Bronchial epithelial cell (primary cell): ENCODE measurements around a stretch of chr22.

GRCh38 chr22:38614394-38615167 lies 41.6 kb downstream of the FAM227A start:
- RRBS, 2 experiments, result no CpG with 5 or more reads among the region's 7 CpGs

DNA sequence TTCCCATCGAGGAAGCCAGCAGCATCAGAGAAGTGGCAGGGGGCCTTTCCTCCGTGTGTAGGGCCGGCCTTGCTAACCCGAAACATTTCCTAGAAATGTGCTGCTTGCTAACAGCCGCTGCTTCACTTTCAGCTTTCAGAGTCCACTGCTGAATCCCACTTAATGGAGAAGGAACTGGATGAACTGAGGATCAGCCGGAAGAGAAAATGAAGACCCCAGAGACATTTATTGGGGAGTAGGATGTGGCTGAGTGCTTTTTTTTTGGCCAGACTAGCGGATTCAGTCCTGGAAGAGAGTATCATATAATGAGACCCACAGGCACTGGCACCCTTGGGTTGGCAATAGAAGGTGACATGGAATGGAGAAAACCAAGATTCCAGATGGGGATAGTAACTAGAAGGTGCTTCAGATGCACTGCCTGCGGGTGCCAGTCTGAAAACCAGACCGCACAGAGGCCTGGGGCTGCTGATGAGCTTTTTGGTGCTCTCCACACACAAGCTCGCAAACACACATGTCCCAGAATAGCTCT lies 8.7 kb upstream of the TOMM22 start:
- RRBS, 2 experiments, result no CpG with 5 or more reads among the region's 10 CpGs

DNA sequence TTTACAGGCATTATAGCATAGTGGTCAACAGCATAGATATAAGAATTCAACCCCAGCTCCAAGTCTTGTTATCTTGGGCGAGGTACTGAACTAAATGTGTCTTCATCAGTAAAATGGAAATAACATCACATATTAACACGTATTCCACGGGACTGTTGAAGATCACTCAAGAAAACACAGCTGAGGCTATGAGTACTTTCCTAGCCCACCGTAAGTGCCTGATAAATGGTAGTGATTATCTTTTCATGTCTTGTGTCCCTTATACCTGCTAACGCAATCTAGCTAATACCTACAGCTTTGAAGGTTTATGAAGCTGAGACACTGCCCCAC lies 1.4 kb downstream of the JOSD1 start:
- RRBS, 2 experiments, result no CpG with 5 or more reads among the region's 5 CpGs

DNA sequence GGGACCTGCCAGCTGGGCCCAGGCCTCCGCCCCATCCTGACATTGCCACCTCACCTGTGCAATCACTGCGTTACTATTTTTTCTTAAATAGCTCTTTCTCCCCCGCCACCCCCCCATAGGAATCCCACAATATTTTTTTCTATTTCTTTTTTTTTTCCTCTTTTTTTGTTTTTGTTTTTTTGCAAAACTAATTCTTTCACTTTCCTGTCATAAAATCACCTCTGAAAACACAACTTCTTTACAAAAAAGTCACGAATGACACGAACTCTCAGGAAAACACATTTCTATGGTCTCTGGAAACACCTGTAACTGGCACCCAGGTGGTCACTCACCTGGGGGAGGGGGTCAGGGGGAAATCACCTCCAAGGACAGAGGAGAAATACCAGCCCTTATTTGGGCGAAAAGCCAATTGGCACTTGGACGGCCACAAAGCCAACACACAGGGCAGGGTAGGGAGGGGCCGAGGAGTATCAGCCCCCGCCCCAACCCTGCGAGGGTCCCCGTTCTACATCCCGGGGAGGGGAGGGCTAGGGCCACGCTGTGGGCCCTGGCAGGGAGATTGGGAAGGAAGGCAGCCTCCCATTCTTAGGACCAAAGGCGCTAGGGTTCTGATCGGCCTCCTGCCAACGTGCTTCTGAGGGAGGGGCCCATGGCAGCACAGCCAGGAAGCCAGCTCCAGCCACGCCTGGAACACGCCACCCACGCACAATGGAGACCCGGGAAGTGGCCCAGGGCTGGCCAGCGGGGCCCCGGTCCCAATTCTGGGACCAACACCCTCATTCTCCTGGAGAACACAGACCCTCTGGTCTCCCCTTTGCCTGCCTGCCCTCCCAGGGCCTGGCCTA lies 7.7 kb downstream of the CBX6 start:
- RRBS, 2 experiments, result no CpG with 5 or more reads among the region's 22 CpGs

DNA sequence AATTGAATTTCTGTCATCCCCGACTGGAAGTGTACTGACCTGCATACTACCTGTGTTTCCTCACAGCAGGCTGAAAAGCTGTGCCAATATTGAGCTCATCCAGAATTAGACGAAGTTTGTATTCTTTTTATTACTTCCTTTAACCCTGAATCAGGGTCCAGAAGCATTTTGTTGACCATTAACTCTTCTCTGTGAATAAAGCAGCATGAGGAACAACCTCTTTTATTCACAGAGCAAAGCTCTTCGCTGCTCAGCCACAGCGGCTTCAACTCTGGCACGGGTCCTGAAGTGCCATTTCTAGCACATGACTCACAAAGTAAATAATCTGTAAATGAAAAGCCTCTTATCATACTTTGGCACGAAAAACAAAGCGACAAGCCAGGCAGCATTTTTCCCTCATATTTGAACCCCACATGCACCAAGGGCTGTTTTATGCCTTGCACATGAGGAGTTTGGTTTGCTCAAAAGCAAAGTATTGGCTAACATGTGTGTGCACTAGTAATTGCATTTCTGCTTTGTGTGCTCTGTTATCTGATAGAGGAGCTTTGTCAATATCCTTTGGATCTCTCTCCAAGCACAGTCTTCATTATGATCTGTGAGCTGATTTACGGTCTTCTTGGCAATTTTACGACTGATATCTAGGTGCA lies 33.0 kb upstream of the APOBEC3A start:
- RRBS, 2 experiments, result no CpG with 5 or more reads among the region's 9 CpGs

GRCh38 chr22:38943327-38943725 lies 14.1 kb upstream of the APOBEC3A start:
- RRBS, 2 experiments, result no CpG with 5 or more reads among the region's 7 CpGs

GRCh38 chr22:38971096-38971597 lies 11.0 kb upstream of the APOBEC3B start:
- RRBS, 2 experiments, result no CpG with 5 or more reads among the region's 9 CpGs

DNA sequence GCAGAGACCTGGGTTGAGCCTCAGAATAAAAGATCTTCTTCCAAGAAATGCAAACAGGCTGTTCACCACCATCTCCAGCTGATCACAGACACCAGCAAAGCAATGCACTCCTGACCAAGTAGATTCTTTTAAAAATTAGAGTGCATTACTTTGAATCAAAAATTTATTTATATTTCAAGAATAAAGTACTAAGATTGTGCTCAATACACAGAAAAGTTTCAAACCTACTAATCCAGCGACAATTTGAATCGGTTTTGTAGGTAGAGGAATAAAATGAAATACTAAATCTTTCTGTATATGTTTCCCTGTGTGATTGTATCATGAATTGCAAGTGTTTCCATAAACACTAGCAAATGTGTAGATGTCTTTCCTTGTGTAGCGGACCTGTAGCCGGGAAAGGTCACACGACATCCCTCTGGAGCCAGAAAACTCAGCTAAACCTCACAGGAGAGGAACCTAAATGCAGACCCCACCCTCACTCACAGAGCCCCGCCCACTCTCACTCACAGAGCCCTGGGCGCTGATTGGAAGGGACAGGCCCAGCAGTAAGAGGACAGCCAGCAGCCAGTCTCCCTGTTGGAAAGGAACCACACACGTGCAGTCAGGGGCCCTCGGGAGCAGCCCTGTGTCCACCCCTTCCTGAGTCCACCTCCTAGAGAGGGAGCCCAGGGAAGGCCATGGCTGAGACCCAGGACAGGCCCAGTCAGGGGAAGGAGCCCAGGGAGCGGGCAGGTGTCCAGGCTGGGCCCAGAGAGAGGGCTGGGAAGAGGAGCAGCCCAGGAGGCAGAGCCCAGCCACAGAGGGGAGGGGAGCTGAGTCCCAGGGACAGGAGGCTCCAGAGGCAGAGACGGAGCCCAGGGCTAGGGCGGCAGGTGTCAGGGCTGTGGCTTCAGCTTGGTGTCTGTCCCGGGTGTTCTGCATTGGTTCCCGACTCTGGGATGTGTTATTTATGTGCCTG lies 9.3 kb upstream of the APOBEC3H start:
- RRBS, 2 experiments, result no CpG with 5 or more reads among the region's 14 CpGs

DNA sequence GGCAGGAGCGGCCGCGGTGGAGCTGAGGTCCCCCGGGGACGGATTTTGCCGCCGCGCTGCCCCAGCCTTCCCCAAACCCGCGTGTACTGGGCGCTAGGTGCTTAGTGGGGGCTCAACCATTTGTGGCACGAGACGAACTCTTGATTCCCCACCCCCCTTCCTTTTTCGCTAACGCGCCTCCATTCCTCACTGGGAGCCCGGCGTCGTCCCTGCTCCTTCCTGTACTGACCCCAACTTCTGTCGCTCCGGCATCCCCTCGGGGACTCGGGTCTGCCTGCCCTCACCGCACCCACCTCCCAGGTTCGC lies 793 bp upstream of the CBX7 start:
- RRBS, 2 experiments, result 9 to 12% methylated on average over 6 of the region's 25 CpGs

DNA sequence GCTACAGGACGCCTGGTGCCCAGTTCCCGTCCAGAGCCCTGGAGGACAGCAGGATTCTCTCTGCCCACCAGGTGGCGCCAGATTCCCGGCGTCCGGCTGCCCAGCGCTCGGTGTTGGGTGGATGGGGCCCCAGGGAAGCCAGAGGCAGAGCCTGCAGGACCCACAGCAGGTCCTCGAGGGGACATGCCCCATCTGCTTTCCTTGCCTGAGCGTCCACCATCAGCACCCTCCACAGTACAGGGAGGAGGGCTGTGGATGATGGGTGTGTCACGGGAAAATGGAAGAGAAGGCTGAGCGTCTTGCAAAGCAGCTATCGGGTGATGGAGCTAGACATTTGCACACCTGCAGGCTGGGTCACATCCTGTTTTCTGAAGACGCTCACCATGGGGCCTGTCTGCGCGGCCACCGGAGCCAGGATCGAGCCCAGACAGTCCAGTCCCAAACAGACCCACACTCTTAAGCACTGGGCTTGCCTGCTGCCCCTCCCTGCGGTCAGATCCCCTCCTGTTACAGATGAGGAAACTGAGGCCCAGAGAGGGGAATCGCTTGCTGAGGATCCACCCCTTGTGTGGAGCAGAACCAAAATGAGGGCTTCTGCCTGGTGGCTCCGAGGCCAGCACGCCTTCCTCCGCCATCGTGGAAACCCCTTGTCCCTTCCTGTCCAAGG lies 18.6 kb upstream of the CBX7 start:
- RRBS, 2 experiments, result no CpG with 5 or more reads among the region's 24 CpGs

GRCh38 chr22:39183854-39184950 lies 31.7 kb upstream of the CBX7 start:
- RRBS, 2 experiments, result no CpG with 5 or more reads among the region's 29 CpGs

- RRBS, 2 experiments, result 1% methylated on average over 15 of the region's 38 CpGs
Observed at GRCh38 chr22:39242780-39243152, 2.0 kb downstream of the PDGFB start.

DNA sequence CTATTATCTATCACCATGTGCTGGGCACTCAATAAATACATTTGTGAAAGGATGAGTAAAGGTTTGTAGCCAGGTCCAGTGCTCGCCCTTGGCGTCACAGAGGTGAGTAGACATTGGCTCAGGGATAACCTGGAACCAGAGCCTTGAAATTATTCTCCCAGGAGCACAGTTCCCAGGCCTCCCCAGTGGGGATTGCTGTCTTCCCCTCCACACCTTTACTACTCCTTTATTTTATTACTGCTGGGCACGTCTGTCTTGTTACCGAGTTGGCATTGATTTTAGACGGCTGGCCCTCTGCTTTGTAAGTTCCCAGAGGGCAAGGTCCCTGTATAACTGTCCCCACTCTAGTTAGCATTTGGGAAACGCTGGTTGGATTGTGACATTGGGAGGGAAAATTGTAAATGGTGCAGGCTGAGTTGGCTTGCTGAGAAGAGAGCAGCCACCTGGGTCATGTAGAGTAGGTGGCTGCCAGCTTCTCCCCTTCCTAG lies 1.6 kb downstream of the TAB1 start:
- RRBS, 2 experiments, result no CpG with 5 or more reads among the region's 6 CpGs

DNA sequence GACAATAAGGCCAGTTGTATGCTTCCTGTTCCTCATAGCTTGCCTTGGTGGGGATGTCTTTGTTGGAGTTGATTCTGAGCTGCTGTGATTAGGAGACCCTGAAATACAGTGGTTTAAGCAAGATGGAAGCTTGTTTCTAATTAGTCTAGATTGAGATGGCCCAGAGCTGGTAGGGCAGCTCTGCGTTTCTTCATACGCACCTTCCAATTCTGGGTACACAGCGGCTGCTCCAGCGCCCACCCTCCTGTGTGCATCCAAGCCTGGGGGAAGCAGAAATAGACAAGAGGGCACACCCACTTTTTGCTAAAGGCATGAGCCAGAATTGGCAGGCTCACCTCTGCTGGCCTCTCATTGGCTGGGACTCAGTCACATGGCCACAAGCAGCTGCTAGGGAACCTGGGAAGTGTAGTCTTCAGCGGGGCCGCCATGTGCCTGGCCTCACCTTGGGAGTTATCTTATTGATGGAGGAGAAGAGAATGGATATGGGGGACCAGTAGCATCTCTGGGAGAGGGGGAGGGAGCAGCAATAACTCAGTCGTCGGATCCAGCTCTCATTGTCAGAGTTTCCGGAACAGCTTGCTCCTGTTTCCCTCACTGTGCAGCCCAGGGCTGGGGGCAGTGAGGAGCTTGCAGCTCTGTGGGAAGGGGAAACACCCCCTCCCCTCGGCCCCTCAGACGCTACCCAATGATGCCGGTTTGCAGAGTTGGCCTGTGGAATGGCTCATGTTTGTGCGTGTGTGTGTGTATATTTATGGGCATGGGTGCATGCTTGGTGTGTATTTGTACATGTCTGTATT lies 11.9 kb upstream of the MIEF1 start:
- RRBS, 2 experiments, result no CpG with 5 or more reads among the region's 13 CpGs

GRCh38 chr22:39522001-39522523 lies 1.7 kb downstream of the ATF4 start:
- RRBS, 2 experiments, result no CpG with 5 or more reads among the region's 7 CpGs

DNA sequence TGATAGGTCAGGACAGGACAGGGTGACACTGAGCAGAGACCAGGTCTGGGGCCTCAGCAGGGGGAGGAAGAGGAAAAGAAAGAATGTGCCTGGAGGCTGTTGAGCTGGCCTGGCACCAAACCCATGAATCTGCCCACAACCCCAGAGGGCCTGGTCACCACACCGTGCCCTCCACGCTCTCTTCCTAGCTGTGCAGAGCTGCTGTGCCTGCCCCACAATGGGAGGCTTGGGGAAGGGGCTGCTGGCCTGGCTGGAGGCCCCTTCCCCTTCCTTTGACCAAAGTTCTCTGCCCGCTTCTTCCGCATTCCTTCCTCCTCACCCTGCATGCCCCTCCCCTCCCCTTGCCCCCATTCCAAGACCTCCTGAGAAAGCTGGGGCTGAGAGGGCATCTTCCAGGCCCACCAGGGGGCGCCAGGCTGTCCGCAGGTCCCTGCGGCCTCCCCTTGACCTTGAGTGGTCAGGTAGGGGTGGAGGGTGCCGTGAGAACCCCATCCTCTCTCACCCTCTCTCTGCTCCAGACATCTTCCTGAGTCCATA lies 11.0 kb upstream of the CACNA1I start:
- RRBS, 2 experiments, result no CpG with 5 or more reads among the region's 8 CpGs

GRCh38 chr22:39661845-39662275 lies 91.3 kb downstream of the CACNA1I start:
- RRBS, 2 experiments, result 2 to 3% methylated on average over 5 of the region's 43 CpGs

GRCh38 chr22:39952296-39952863 lies 7.8 kb upstream of the TMA7B start:
- RRBS, 2 experiments, result no CpG with 5 or more reads among the region's 10 CpGs

DNA sequence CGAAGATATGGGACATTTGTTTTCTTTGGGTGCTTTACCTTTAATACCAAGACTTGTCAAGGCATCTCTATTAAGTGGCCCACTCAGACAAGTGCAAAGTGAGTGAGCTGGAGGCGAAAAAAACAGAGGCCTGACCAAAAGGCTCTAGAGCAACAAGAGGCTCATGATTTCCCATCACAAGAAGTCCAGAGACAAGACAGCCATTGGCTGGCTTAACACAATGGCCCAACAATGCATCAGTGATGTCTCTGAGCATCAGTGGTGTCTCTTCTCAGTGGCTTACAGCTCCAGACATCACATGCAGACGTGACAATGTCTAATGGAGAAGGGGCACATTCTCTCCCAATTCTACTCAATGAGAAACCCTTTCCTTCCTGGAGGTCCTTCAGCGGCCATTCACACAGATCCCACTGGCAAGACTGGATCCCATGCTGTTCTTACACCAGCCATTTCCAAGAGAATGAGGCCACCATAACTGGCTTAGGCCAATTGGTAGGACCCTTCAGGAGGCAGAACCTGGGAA lies 14.9 kb upstream of the FAM83F start:
- RRBS, 2 experiments, result no CpG with 5 or more reads among the region's 4 CpGs

DNA sequence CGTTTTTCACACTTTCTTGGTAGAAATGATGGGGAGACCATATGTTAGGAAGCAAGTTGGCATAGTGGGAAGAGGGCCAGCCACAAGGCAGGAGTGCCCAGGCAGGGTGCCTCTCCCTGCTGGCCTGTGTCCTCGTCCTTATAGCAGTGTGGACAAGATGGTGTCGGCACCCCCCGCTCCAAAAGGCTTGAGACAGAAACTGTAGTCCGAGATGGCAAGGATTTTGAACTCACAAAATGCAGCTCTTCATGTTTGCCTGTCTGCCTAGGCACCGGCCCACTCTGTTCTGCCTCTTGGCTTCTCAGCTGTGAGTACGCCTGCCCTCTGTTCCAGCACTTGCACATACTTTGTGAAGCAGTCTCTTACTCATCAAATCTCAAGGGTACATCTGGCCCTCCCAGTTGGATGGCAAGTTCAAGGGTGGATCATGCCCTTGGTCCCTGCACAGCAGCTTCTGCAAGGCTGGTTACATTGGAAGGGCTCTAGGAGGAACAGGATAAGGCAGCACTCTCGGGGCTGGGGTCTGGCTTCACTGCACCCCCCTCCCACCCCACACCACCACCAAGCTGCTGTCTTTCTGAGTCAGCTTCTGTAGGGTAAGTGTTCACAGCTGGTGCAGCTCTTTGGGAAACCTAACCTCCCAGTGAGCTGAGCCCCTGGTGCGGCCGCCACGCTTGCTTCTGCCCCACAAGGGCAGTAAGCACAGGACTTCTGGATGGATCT lies 37.0 kb downstream of the FAM83F start:
- RRBS, 2 experiments, result no CpG with 5 or more reads among the region's 11 CpGs